Heart right ventricle (tissue), 2 donors: ENCODE results near the gene KLHDC2.

GRCh38 chr14:49549878-49550405 is 36.2 kb downstream of the RPS29 start:
- PRO-cap, 2 experiments, result no peak in any of the 2 experiments

GRCh38 chr14:49584288-49585267 is 1.6 kb downstream of the RPS29 start:
- PRO-cap, 2 experiments, result no peak in any of the 2 experiments

- PRO-cap, 2 experiments, result peak in 2 of 2 experiments; most common plus-strand start chr14:49768167 (in 2); most common minus-strand start chr14:49768670 (in 1)
Measured at GRCh38 chr14:49768097-49769048, at the start of gene KLHDC2. KLHDC2 (plus strand) TSS chr14:49768153.

DNA sequence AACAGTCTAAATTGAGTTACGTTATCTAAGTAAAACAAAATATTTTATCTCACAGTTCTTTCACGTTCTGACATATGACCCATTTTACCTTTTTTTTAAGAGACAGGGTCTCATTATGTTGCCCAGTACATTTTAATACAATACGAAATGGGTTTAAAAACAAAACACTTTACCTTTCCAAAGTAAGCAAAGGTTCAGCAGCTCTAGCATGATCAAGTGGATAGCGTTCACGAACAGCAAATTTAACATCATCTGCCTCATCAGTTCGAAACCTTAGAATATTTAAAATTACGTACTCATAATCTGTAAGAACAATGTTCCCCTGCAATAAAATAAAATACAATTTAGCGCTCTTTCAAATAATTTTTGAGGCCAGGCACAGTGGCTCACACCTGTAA is 12.0 kb downstream of the NEMF start:
- PRO-cap, 2 experiments, result no peak in any of the 2 experiments

- PRO-cap, 2 experiments, result peak in 2 of 2 experiments; most common plus-strand start chr14:49857727 (in 2); most common minus-strand start chr14:49857588 (in 1)
Measured at GRCh38 chr14:49857404-49857866, 4.8 kb upstream of the NEMF start.

- PRO-cap, 2 experiments, result no peak in any of the 2 experiments
Measured at GRCh38 chr14:49880215-49881011, 12.5 kb upstream of the ARF6 start.

DNA sequence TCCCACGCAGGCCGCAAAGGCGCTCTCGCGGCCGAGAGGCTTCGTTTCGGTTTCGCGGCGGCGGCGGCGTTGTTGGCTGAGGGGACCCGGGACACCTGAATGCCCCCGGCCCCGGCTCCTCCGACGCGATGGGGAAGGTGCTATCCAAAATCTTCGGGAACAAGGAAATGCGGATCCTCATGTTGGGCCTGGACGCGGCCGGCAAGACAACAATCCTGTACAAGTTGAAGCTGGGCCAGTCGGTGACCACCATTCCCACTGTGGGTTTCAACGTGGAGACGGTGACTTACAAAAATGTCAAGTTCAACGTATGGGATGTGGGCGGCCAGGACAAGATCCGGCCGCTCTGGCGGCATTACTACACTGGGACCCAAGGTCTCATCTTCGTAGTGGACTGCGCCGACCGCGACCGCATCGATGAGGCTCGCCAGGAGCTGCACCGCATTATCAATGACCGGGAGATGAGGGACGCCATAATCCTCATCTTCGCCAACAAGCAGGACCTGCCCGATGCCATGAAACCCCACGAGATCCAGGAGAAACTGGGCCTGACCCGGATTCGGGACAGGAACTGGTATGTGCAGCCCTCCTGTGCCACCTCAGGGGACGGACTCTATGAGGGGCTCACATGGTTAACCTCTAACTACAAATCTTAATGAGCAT is 858 bp downstream of the ARF6 start:
- PRO-cap, 2 experiments, result no peak in any of the 2 experiments

GRCh38 chr14:49894272-49894729 is 1.4 kb downstream of the ARF6 start:
- PRO-cap, 2 experiments, result no peak in any of the 2 experiments

GRCh38 chr14:49895176-49896429 is 2.7 kb downstream of the ARF6 start:
- PRO-cap, 2 experiments, result no peak in any of the 2 experiments

GRCh38 chr14:49986534-49987206 is 93.8 kb downstream of the ARF6 start:
- PRO-cap, 2 experiments, result no peak in any of the 2 experiments

GRCh38 chr14:49992776-49993367 is 100.0 kb downstream of the ARF6 start:
- PRO-cap, 2 experiments, result peak in 2 of 2 experiments; most common plus-strand start chr14:49993257 (in 1); most common minus-strand start chr14:49993113 (in 2)

- PRO-cap, 2 experiments, result peak in 2 of 2 experiments; most common plus-strand start chr14:50003540 (in 2); most common minus-strand start chr14:50003403 (in 1)
Measured at GRCh38 chr14:50003072-50004193, 110.6 kb downstream of the ARF6 start.

DNA sequence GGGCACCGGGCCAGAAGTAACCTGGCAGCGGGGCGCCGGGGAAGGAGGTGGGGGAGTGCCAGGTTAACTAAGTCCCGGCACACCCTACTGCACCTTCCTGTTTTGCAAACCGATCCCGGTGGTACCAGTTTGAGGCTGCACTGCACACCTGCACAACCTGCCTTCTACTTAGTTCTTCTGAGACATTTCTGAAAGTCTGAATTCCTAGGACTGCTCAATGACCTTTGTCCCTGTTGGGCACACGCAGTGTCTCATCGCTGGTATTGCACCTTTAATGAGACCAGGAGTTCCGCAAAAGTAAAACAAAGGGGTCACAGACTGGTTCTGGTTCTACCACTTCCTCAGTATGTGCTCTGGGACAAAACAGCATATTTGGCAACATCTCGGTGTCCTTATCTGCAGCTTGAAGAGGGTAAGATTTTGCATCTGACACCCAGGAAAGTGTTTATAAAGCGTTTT is 616 bp upstream of the MAP4K5 start:
- PRO-cap, 2 experiments, result no peak in any of the 2 experiments

DNA sequence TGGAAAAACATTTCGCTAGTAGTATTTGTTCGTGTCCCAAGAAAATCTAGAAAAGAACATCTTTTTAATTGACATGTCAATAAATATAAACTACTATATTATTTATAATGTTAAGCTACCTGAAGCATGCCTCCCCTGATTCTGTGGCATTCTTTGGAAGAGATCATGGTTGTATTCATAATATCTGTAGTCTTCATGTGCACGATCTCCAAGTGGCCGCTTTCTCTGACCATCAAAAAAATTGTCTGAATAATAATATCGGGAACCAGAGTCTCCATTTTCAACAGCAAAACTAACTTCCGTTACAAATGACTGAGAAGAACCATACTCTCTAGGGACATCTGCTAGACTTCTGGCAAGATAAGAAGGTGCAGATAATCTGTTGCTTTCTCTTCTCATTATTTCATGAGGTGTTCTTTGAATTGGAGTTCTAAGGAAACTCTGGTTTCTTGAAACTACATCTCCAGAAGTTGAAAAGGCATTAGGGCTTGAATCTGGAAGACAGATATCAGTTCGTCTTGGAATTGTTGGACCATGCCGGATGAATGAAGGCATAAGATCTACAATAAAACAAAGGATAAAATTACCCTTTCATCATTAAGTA is 2.9 kb downstream of the SAV1 start:
- PRO-cap, 2 experiments, result no peak in any of the 2 experiments

DNA sequence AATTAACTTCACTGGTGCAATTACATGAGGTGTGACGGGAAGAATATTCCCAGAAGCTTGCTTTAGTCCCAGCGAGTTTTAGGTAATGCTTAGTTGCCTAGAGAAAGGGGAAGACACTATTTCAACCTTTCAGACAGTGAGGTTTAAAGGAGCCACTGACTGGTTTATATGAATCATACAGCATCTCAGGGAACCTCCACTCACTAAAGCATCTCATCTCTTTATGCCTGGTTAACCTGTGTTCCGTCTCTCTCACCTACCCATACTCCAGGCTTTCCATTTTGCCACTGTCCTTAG is 8.3 kb downstream of the NIN start:
- PRO-cap, 2 experiments, result no peak in any of the 2 experiments

DNA sequence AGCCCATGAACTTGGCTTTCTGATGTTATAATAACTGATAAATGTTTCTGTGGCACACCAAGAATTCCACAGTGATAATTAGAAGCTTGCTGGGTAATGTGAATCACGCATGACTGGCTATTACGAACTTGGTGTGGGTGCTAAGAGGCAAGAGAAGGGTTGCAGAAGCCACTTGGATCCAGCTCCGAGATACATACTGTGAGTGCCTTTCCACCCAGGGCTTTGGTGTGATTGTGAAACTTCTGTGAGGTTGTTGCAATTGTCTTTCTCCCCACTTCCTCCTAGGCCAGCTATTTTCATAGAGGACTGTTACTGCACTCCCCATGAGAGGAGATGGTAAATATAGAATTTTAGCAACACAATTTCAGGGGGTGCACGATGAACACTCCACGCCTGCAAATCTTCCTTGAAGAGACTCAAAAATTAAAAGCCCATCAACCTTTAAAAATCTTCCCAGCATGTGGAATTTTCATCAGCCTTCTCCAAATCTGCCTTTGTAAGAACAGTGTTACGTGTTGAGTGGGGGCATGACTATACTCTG is 15.9 kb downstream of the PYGL start:
- PRO-cap, 2 experiments, result no peak in any of the 2 experiments

GRCh38 chr14:50931993-50932529 is 12.2 kb downstream of the PYGL start:
- PRO-cap, 2 experiments, result no peak in any of the 2 experiments

DNA sequence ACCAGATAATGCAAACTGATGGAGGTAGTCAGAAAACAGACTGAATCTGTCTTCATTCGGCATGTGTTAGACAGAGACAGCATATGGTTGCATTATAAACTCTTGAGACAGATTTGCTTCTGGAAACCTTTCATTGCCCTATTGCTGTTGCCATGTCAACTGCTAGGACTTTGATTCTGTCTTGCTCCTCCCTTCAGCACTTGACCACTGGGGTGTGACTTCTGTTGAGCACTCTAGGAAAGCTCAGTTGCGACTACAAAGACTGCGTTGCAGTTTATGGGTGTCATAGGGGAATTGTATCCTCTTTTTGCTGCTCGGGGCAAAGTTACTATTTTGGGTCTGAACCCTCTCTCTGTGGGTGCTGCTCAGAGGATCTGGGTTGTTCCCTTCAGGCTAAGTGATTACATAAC is 44.2 kb upstream of the TRIM9 start:
- PRO-cap, 2 experiments, result no peak in any of the 2 experiments

DNA sequence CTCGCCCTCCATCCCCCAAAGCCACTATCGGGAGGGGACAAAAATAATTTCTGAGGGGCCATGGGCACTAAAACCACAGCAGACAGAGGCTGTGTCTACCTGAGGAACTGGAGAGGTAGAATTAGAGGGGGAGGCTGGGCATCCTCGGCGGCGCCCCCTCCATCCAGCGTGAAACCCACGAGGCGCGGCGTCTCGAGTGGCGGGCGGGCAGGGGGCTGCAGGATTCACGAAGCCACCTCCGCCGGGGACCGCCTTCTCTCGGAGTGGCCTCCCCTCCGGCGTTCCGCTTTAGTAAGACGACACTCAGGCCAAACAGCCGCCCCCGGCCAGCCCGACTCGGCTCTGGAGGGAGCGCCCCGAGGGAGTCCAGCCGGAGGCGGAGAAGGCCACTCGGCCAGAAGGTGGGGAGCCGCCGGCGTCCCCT is 585 bp upstream of the FRMD6 start:
- PRO-cap, 2 experiments, result peak in 2 of 2 experiments; most common plus-strand start position 364 of the sequence (in 1); most common minus-strand start position 344 of the sequence (in 2)

DNA sequence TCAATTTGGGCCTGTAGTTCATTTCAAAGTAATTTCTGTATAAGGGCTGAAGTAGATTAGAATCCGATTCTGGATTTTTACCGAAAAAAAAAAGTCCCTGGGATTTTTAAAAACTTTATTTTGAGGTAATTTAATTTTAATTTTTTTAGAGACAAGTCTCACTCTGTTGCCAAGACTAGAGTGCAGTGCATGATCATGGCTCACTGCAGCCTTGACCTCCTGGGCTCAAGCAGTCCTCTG is 18.2 kb downstream of the FRMD6 start:
- PRO-cap, 2 experiments, result no peak in any of the 2 experiments